HGPS cell (cell line): ENCODE results near the genes HPCA, AZIN2 and ZMYM4.

DNA sequence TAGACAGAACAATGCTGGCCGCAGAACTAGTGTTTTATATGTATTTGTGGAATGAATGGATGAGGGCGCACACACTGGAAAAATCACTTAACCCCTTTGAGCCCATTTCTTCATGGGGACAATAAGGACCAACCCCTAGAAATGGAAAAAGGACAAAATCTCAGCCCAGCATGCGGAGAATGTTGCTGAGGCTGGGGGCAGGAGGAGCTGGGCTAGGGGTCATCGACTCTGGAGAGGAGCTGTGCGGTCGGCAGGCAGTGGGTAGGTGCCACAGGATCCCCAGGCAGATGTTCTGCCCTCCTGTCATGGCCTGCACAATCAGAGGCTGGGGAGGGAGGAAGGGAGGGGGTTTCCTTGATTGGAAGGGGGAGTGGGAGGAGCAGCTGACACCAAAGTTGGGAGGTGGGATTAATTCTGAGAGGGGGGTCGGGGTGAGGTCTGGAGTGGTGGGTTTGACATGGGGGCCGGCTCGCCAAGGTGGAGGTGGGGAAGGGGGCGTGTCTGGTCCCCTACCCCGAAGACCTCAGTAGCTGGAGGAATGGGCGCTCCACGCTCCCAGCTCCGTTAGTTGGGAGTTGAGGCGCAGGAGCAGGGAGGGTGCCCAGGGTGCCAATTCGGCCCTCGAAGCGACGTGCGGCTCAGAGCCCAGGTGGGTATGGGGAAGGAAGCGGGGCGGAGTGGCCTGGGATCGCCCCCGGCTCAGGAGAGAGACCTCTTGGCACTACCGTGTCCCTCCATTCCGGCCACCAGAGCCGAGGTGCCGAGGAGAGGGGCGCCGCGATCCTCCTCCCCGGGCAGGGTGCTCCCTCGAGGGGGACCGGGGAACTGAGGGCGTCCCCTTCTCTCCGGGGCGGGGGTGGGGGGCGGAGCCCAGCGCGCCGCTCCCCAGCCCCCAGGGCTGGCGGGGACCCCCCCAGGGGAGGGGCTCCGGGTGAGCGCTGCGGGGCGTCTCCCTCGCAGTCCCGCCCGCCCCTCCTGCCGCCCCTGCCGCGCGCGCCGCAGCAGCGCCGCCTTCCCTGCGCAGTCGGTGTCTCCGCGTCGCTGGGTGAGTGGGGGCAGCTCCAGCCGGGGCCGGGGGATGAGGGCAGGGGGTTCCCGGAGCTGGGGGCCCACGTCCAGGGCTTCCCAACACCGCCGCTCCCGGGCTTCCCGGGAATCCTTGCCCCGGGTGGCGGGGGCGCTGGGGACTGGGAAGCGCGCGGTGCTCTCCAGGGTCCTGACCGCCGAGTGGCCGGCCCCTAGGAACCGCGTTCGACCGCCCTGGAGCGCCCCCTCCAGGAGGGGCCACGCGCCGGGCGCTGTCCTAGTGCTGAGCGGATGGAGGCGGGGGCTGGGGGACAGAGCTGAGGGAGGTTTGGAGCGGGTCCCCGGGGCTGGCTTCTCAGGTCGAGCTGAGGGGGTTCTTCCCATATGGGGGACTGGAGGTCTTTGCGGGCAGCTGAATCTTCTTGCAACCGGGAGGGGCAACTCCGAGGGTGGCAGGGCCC lies at the start of gene HPCA:
HPCA (plus strand) TSS at position 1,021 of the 1,487 bp plus-strand sequence.
- RRBS = 4% methylated on average over 46 of the region's 96 CpGs

- RRBS = no CpG with 5 or more reads among the region's 12 CpGs
These were observed 28.5 kb upstream of the RNF19B start for GRCh38 chr1:32992983-32993581.

DNA sequence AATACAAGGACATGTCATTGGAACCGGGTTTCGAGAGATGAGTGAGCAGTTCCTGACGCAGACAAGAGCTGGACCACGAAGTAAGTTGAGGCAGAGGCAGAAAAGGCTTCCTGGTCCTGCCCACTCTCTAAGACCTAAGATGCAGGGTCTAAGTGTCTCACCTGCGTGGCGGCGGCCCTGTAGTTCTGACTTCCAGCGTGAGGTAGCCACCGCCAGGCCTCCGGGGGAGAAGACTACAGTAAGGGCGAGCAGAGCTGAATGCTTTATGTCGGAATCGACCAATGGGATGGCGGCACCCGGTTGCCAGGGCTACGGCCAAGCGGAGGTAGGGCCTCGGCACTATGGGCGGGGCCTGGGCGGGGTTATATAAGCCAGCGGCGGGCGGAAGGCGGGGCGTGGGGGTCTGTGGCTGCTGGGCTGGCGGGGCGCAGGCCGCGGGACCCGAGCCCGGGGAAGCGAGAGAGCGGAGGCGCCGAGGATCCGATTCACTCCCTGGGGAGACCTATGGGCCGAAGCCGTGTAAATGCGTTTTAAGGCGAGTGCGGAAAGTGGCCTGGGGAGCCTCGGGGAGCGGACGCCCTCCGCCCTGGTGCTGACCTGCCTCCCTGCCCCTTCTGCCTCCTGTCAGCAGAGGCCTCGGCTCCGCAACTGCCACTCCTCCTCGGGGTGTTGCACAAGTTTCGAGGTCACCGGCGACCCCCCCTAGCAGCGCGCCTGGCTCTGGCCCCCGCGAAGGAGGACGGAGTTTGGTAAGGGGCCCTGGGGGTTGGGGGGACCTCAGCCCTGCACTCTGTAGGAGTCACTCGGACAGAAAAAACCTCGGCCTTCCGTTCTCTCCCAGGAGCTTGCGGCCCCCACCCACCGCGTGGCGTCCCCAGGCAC lies at the start of gene AZIN2:
AZIN2 (plus strand) TSS at position 394 of the 882 bp plus-strand sequence.
- RRBS = 1% methylated on average over 6 of the region's 63 CpGs

DNA sequence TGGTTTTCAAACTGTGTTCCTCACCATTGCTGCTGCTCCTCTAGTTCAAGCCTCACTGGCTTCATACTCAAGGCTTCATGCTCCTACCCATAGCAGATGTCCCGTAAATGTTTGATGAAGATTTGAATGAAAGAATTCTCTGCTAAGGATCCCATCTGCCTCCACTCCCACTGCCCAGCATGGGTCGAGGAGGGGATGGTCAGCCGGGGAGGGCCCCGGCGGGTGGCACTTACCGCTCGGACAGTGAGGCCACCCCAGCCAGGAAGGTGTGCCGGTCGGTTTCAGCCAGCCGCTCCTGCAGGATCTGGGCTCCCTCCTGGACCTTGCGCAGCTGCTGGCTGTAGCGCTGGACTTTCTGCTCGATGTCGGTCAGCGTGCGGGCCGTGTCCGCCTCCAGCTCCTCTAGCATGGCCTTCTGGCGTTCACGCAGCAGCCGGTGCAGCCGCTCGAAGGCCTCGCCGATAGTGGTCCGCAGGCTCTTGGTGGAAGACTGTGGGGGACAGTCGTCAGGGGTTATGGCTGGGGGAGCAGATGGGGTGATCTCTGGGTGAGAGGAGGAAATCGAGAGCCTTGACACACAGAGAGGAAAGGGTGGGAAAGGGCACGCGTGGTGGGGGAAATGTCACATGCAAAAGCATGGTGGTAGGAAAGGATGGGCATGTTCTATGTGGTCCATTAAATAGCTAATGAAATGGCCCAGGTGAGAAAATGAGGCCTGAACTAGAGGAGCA lies 22.2 kb downstream of the TRIM62 start:
- RRBS = 95% methylated on average over 5 of the region's 30 CpGs

DNA sequence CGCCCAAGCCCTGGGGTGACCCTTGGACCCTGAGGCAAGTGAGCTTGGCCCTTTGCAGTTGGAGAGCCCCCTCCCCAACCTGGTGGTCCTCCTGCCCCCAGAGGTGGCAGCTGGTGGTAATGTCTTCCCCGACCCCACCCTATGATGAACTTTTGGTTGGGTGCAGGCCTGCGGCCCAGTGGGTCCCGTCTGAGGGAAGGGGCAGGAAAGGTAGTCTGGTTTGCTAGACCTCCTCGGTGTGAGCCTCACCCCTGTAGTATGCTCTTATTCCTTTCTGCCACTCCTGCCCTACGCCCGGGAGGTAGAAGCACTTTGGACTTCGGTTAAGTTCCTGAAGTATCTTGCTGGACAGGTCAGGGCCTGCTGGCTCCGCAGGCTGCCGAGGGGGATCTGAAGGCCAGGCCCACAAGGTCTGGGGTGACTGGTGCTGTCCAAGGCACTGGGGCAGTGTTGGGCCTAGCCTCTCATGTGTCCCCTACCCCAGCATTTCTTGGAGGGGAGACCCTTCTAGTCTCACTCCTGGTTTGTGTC lies 1.6 kb downstream of the ZNF362 start:
- RRBS = no CpG with 5 or more reads among the region's 10 CpGs

DNA sequence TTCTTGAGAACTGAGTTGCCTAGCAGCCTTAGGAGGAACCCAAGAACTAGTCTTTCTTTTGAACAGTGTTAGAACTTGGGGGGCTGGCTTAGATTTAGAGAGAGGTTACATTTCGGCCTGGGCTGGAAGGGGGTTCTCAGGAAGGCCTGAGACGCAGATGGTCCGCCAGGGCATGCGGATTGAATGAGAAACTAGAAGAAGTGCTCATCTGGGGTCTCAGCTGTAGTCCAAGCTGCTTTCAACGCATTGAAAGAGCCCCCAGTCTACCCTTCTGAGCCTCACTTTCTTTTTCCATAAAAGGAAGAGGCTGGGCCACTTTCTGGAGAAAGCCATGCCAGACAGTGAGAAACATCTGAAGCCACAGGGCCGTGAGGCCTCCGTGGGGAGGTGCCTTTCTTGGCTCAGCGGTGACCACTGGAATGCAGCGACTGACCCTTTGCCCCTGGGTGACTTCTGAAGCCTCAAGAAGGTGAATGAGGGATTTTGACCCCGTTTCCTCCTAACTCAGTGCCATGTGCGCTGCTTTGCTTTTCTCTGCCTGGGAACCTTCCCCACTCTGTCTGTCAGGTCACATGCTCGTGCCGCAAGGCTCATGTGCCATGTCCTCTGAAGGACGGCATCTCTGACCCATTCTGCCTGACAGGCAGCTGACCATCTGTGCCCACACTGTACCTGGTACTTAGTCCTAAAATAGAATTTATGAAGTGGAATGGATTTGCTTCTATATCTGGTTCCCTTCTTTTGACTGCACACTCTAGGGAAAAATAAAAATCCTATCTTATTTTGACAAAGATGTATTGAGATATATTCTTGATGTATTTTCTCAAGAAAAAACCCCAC lies 44.6 kb upstream of the A3GALT2 start:
- RRBS = no CpG with 5 or more reads among the region's 14 CpGs

- RRBS = no CpG with 5 or more reads among the region's 7 CpGs
These were observed 97.6 kb downstream of the ZSCAN20 start for GRCh38 chr1:33569966-33570450.

DNA sequence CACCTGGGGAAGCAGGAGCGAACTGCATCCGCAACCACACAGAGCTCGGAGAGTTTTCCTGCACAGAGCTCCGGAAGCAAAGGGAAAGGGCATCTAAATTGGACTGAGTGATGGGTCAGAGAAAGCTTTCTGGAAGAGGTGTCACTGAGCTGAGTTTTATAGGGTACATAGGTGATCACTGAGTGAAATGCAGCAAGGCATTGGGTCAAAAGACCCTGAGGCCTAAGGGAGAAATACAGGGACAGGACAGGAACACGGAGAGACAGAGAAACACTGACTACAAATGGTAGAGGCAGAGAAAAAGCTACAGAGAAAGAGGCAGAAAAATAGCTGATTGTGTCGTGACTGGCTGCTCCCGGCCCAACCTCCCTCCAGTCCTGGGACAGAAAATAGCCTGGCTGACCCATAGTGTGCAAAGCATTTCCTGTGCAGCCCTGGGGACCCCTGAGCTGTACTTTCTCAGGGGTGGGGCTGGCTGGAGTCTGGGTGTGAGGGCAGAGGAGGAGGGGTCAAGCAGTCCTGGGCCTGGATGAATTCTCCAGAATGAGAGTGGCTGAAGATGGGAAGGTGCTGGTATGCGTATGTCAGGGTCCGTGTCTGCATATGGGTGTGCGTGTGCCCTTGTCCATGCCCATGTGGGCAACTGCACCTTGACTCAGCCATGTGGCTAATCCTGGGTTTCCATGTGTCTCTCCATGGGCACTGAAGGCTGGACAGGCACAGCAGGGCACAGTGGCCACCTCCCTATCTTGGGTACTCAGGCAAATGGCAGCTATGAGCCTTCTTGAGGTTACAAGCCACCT lies 24.0 kb downstream of the SMIM12 start:
- RRBS = no CpG with 5 or more reads among the region's 10 CpGs

- RRBS = no CpG with 5 or more reads among the region's 15 CpGs
These were observed 10.6 kb downstream of the DLGAP3 start for GRCh38 chr1:34918745-34919327.

DNA sequence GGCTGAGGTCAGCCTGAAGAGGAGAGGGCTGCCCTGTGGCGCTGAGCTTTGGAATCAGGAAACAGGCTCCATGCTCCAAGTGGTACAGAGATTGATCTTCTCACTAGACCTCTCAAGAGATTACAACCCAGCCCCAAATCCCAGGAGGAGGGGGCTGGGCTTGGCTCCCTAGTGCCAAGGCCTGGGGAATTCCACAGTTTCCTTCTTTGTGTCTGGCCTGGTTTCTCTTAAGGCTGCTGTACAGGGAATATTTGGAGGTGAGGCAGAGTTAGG lies 1.1 kb downstream of the TMEM35B start:
- RRBS = no CpG with 5 or more reads among the region's 1 CpG

DNA sequence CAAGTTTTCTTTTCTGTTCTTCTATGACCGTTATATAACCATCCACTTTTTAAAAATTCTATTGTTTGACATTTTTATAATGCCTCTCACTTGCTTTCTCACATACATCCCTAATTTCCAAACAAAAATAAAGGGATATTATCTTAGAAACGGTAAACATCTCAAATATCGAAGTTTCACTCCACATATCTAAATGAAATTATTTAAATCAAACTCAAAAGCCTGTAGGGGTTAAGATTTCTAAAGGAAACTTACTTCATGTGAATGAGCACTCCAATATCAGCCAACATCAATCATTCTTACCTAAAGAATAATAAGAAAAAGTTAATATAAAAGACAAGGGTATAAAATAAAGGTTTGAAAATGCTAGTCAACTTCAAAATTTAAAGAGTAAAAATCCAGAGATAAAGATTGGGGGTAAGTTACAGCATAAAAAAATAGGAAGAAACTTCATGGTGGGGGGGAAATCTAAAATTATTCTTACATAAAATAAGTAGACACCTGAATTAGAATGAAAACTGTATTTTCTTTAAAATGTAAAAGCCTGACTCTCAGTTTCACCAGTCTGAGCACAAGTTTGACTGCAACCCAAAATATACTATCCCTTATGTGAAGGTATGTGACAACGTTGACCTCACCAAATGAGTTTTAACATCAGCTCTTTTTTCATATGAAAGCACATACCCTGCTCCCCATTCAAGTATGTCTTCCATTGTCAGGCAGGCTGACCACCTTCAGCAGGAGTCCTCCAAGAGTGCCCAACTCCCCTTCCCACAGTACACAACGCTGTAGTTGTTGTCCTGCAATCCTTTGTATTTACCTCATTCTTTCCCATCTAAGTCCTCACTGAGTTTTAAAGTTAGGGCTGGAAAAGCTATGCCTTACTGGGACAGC lies 15.0 kb downstream of the SFPQ start:
- RRBS = no CpG with 5 or more reads among the region's 5 CpGs

GRCh38 chr1:35180674-35181436 lies 12.1 kb downstream of the SFPQ start:
- RRBS = no CpG with 5 or more reads among the region's 10 CpGs

DNA sequence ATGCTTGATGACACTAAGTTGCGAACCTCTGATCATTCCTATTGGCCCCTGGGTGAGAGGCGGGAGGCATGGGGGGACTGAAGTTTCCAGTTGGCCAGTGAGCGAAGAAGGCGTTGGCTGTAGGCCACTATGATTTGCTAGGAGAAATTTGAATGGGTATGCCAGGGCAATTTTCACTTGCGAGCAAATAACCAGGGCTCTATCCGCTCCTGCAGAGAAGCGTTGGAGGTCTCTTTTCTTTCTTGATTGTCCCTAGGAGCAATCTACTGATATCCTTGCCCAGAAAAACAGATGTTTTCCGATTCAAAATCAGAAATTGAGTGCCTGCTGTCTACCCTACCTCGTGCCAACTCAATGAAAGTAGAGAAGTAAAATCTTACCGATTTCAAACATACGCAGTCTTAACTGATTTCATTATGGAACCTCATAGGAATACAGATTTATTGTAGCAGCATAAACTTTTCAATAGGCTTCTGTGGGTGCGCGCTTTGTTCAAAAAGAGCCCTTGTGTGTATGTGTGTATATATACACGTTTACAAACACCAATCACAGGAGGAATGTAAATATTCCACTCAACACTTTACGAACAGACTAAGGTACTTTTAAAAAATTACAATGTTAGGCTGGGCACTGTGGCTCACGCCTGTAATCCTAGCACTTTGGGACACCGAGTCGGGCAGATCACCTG lies 438 bp upstream of the SFPQ start:
- RRBS = no CpG with 5 or more reads among the region's 18 CpGs

DNA sequence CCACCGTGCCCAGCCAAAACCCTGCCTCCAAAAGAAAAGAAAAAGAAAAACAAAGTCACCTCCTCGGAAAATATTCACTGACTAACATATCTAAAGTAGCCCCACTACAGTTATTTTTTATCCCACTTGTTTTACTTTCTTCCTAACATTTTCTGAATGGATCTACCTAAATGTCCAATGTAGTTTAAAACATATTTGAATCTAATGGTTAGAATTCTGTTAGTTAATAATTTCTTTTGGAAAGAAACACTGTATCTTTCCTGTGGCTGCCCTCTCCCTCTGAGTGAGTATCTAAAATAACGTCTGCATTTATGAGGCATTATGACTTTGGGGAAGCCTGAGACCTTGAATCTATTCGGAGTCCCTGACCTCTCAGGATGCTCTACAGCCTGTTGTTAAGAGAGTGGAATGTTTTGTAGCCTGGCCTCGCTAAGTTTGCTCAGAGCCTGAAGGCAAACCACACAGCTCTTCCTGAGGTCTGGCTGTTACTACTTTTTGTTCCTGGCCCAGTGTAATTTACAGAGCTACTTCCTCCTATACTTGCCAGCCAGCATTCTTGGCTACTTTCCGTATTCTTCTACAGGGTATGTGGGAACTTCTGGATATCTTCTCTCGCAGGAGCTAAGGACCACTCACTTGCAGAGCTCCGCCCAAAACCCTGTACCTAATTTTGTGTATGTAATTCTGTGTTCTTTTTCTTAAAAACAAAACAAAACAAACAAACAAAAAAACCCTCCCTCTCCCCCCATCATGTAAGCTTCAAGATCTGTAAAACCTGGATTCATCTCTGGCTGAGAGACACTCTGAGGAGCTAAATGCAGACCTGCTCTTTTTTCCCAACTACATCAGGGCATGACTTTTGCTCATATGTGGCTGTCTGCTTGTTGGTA lies 3.7 kb upstream of the ZMYM4 start:
- RRBS = no CpG with 5 or more reads among the region's 8 CpGs

DNA sequence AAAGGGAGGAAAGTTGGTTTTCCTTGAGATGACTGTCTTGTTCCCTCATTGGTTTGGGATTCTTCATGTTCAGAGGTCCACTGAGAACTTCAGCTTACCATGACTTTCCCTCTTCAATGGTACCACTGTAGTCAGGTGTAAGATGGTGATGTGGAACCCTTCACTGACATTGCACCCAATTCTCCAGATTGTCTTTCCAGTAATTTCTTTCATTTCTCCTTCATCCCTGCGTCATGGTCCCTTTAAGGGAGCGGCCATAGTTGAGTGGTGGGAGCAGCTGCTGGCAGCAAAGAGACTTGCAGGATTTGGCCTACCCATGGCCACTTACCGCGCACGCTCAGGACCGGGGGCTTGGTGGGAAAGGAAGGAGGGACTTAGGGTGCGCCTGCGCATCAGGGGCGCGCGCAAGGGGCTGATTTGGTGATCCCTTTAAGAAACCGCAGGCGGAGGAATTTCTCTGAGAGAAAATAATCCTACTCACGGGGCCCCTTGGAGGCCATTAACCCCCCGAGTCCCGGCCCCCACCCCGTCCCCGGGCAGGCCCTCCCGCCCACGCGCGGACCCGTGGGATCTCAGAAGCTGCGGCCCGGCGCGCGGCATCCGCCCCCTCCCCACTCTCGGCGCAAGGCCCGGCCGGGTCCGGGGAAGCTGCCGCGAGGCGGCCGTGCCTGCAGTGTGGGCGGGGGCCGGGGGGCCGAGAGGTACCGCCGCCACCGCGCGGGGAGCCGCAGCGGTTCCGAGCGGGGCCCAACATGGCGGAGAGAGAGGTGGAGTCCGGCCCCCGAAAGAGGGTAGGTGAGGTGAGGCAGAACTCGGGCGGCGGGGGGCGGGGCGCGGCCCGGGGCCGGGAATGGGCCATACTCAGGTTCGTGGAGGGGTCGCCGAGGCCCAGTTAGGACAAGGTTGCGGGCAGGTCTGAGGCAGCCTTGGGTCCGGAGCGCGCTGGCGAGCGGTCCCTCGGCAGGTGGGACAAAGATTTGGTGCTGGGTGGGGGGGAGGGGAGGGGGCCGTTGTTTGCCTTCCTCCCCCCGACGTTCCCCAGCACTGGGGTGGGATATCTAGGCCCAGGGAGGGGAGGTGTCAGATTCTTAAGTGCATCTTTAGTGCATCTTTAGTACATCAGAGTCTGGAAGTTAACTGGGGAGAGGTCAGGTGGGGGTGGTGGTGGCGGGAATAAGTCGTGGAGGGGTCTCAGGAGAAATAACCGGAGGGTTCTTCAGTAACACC lies at the start of gene ZMYM4:
ZMYM4 (plus strand) TSS at position 415 of the 1,227 bp plus-strand sequence.
- RRBS = 2% methylated on average over 42 of the region's 77 CpGs

- RRBS = no CpG with 5 or more reads among the region's 13 CpGs
These were observed 442 bp downstream of the C1orf216 start for GRCh38 chr1:35718233-35718651.

DNA sequence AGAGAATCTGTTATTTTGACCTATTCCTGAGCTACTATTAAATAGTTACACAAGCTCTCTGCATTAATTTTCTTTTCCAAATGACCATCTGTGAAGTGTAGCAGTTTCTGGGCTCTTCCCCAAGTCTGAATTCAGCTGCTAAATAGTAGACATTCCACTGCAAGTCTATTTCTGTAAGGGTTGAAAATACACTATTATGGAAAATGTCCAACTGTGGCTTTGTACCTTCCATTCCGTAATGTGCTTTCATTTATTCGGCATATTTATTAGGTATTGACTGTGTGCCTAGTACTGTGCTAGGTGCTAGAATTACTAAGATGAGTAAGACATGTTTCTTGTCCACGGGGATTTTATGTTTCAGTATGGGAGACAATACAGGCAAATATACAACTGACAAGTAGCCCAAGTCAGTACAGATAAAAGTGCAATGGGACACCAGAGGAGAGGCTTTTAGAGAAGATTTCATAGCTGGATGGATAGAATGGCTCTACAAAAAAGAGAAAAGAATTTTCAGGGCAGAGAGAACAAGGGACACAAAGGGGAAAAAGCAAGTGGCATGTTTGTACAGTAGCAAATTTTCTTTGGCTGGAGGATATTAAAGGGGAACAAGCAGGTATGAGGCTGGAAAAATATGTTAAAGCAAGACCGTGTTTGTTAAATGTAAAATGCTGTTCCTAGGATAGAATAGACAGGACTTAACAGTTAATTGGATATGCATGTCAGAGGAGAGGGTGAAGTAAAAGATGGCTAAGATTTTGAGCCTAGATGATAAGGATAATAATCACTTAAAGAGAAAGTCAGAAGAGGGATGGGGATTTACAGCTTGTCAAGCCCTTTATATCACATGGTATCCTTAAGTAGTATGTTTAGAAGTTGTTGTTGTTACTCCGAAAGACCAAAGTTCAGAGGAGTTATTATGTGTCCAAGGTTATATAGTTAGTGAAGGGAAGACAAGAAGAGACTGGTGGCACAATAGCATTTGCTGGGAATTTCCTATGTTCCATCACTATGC lies 31.2 kb upstream of the AGO1 start:
- RRBS = no CpG with 5 or more reads among the region's 5 CpGs

DNA sequence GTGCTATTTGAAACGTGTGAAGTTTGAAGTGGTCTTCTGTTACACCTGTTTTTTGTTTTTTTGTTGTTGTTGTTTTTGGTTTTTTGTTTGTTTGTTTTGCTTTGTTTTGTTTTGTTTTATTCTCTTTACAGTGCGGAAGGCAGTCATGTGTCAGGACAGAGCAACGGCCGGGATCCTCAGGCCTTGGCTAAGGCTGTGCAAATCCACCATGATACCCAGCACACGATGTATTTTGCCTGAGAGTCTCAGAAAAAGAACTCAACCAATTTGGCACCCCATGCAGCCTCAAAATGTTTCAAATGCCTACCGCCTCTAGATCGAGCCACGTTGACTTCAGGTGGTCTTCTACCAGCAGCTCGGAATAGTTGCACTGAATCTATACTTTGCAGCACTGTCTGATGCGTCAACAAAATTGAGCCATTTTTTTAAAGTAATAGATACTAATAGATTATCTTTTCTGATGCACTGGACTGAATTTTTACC lies 29.6 kb upstream of the AGO1 start:
- RRBS = no CpG with 5 or more reads among the region's 10 CpGs

DNA sequence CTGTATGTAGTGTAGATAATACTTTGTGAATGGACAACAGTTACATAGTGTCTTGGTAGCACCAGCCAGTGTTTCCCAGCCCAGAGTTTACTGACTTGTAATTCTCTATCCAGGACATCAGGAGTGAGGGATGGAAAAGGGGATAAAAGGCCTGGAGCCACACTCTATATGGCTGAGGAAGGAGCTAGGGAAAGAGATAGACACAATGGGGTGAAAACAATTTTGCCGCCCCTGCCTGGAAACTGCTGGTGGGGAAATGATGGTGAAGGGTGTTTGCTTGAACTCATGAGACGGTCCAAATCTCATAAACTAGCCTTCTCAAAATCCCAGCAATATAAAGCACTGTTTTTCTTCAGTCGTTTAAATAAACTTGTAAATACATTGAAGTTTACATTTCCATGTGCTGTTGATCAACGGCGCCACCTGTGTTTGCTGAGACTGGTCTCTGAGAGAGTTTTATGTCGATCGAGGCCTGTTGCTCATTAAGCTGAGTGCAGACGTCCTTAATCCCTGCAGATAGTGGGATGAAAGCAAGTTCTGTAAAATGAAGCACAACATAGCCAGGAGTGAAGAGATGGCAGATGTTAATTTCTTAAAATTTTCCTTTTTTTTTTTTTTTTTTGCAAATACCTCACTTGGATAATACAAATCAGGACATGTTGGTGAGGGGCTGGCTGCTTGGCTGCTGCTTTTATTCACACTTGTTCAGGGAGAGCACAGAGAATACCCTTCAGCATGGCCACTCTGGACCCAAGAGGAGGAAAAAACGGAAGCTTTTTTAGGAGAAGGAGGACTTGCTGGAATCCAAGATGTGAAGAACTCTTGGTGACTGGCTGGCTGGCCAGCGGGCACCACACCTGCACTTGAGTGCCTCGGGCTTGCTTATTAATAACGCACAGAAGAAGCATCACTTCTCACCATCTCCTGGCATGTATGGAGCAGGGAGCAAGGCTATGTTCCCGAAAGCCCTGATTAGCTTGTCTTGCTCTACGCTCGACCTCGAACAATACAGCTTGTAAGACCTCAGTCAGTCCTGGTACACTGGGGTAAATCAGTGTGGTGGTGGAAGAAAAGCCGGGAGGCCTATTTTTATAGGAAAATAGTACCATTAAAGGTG lies 27.6 kb upstream of the AGO1 start:
- RRBS = no CpG with 5 or more reads among the region's 17 CpGs